Cardiac atrium fibroblast (primary cell): ENCODE measurements around the genes DSE, ROS1, DCBLD1 and CEP85L.

DNA sequence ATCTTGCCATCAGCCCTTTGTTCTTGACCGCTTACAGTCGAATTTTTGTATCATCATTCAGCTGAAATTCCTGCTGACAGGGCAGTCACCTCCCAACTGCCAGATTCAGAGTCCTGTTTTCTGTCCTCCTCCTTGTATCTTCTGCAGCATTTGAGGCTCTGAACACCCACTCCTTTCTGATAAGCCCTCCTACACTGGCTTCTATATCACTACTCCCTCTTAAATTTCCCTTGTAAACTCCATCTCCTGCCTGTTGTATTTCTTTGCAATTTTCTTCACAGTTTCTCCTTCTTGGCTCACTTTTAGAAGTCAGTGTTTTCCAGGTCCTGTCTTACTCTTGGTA lies 77.7 kb upstream of the CCN6 start:
- RAMPAGE, long total RNA = no peak

DNA sequence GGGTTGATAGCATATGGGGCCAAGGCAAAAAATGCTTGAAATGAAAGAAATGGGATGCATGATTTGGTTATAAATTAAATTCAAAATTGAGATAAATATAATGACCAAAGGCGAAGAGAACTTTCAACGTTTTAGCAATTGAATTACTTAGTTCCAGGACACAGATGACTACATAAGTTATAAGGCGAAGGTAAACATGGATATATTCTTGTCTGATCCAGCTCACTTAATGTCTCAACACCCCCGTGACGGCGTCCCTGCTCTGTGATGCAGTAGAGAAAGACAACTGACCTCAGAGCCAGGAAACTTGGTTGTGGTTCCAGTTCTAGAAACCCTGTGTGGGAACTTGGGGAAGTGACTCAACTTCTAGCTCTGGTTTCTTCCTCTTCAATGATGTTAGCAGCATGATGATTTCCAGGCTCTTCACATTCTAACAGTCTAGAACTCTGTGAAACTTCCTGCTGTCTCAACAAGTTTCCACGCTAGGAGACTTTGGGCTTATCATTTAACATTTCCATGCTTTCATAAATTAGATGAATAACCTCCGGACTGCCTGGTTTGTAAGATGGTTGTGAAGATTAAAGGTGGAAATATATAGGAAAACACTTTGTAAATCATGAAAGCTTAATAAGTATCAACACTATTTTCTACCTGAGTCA lies 18.4 kb downstream of the LAMA4 start:
- RAMPAGE, long total RNA = no peak

DNA sequence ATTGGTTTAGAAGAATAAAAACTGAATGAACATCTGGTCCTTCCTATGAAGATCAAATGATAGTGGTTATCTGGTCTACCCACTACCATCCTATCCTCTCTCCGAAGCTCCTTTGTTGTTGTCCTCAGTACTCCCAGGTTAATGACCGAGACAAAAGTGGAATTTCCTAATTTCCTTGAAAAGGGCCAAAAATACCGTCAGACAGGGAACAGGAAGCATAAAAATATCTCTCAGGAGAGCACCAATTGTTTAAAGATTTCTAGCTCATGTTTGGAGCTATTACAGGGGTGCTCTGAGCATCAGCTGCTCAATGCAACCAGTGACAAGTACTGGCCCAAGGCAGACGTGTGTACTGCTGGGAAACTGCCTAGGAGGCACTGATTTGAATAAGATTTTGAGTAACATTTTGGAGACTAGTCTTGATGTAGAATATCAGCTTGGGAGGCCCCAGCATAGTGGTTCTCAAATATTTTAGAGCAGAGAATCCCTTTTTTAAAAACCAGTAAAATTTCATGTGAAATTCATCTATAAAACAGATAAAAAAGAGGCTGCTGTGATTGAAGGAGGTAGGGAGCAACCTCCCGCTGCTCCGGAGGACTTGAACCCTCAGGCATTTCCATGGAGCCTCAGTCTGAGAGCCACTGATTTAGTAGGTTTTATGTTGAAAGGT lies 17.3 kb downstream of the LAMA4 start:
- RAMPAGE, long total RNA = no peak

- RAMPAGE, long total RNA = no peak
Measured at GRCh38 chr6:112330167-112330709, 16.9 kb upstream of the RFPL4B start.

DNA sequence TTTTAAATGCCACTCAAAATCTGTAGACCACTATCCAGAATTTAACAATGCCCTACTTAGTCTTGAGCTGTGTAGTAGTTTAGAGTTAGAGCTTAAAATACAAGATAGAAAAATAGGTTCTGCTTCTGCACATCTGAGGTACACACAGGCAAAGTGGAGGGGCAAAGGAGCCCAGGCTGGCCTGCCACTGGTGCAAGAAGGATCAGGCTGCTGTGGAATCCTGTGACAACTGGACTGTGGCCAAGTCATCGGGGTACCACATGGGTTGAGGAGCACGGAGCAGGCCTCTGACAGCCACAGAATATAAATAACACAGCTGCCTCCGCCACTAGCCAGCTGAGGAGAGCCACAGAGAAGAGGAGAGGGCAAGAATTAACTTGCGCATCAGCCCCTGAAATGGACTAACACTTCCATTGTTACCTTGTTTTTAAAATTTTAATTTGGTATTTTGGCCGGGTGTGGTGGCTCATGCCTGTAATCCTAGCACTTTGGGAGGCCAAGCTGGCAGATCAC lies 206.0 kb upstream of the MARCKS start:
- RAMPAGE, long total RNA = no peak

GRCh38 chr6:114341939-114342755 lies 676 bp downstream of the HS3ST5 start:
- RAMPAGE, long total RNA = no peak

DNA sequence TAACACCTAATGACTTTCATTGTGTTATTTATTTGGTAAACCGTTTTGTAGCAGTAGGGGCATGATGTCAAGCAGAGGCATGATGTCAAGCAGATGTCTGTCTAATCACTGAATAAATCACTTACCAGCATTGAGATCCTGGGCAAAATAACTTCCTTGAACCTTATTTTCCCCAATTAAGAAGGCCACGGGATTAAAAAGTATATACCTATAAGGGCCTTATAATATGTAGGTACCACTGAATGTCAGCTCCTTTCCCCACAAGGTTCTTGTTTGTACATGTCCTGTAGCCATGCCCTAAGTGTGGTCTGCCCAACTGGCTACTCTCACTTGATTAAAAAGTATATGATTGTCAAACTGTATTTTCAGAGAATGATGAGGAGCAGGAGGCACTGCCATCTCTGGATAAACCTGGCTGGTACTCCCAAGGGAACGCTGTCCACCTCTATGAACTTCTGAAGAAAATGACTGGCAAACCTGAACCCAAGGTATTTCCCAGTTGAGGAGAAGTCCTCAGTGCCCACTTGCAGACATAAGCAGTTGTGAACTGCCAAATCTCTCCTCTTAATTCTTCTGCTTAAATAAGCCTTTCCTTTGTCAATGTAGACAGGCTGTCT lies 17.2 kb downstream of the TSPYL4 start:
- RAMPAGE, long total RNA = no peak

DNA sequence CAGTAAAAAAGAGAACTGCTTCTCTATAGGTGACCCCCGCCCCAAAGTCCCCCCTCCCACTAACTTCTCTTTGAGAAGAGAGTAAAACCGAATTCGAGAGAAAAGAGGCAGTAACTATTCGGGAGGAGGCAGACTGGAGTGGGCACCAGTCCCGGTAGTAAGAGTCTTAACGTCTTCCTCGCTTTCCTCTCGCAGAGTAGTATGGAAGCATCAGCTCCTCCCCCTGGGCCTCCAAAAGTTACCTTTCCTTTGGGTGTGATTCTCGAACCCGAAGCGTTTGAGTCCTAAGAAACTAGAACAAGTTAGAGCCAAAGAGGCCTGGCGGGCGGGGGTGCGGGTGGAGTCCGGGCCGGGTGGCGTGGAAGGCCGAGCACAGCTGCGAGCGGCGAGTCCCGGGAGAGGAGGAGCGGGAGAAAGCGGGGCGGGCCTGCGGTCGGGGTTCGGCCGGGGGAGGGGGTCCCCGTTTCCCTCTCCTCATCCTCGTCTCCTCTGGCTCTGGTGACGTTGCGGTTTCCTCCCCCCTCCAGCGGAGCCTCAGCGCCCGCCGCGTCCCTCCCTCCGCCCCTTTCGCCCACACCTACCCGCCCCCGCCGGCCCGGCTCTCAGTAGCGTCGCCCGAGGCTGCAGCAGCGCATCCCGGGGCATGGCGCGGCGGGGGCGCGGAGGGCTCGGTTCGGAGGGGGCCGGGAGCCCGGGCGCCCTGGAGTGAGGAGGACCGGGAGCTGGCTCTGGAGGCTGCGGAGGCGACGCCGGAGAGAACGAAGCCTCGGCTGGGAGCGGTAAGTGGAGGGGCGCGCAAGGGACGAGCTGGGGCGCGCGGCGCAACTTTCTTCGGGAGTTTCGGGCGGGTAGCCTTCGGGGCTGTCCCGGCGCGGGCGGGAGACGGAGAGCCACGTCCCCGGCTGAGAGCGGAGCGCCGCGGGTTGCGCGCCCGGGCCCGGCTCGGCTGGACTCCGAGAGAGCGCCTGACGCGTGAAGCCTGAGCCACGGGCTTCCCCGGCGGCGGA lies at the start of gene DSE:
Gene DSE, plus strand, starts transcription at position 605 of the 1,007 bp plus-strand sequence.
- RAMPAGE, long total RNA = no peak

GRCh38 chr6:116557679-116558342 lies 4.3 kb downstream of the CALHM4 start:
- RAMPAGE, long total RNA = no peak

DNA sequence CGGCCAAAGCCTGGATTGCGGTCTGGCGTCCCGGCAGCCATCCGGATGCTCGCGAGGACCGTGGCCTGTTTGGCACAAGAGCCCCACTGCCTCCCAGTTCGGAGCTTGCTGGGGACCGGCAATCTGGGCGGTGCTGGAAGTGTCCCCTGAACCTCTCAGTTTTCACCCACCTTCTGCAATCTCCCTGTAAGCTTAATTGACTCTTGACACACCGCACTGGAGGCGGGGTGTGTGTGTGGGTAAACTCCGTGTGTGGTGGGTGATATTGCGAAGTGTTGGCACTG lies 816 bp downstream of the FAM162B start:
- RAMPAGE, long total RNA = no peak

DNA sequence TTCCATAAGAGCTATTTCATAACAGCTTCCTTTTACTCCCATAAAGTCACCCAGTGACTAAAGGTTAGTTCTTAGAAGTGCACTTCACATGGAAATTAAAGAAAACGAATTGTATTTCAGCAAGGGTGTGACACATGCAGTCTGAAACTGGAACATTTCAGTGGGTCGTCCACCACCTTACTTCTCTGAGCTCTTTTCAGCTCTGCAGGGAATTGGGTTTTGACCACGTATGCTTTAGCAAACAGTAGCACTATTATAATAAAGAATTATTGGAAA lies at the start of gene ROS1:
Gene ROS1, minus strand, starts transcription at position 81 of the 276 bp plus-strand sequence.
- RAMPAGE, long total RNA = no peak

DNA sequence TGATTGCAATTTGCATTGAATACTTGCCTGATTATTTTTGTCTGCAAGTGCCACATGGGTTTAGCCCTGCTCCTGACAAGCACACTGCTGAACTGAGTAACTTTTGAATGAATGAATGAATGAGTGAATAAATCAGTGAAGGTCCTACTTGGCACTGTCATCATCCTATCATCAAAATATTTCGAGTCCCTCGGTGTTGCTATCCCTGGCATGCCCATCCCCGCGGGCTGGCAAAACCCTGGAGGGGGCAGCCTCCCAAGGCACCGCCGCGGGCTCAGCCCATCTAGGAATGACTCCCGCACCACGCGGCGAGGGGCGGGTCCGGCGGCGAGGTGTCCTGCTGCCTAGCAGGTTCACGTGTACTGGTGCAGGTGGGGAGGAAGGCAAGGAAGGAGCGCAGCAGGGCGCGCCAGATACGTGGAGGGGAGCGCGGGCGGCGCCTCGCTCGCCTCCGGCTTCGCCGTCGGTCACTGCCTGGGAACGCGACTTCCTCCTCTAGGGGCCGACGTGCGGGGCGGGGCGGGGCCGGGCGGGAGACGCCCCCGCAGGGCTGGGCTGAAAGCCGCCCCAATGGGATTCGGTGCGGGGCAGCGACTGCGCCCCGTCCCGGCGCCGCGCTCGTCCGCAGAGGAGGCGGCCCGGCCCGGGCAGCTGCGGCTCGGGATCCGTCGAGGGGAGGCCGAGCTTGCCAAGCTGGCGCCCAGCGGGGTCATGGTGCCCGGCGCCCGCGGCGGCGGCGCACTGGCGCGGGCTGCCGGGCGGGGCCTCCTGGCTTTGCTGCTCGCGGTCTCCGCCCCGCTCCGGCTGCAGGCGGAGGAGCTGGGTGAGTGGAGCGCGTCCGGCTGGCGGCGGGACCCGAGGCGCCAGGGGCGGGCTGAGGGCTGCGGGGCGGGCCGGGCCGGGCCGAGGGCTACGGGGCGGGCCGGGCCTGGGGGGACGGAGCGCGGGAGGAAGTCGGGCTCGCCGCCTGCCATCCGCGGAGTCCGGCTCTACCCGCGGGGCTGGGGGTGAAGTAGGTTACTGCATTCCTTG lies at the start of gene DCBLD1:
Gene DCBLD1, plus strand, starts transcription at position 604 of the 1,032 bp plus-strand sequence.
- RAMPAGE, long total RNA = no peak

GRCh38 chr6:117544923-117545788 lies 57.2 kb downstream of the GOPC start:
- RAMPAGE, long total RNA = no peak

DNA sequence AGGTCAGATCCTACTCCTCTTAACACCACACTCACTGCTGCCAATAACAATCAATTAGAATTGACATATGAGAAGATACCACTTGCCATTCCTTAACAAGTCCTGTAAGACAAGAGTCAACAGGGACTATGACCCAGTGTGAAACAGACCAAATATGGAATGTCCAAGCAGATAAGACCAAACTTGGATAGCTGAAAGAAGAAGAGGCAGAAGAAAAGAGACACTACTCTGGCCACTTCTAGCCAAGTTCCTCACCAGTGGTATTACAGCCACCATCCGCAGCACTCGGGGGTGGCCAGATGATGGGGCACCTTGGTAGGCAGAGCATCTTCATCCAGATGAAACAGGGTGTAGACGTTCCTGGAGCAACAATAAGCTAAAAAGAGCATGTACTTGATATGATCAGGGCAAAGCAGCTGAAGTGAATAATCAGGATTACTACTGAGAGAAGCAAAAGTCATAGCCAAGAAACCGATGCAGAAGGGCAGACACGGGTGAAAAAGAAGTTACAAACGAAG lies 262.0 kb upstream of the PLN start:
- RAMPAGE, long total RNA = no peak

GRCh38 chr6:118324034-118324490 lies 224.0 kb upstream of the PLN start:
- RAMPAGE, long total RNA = no peak

DNA sequence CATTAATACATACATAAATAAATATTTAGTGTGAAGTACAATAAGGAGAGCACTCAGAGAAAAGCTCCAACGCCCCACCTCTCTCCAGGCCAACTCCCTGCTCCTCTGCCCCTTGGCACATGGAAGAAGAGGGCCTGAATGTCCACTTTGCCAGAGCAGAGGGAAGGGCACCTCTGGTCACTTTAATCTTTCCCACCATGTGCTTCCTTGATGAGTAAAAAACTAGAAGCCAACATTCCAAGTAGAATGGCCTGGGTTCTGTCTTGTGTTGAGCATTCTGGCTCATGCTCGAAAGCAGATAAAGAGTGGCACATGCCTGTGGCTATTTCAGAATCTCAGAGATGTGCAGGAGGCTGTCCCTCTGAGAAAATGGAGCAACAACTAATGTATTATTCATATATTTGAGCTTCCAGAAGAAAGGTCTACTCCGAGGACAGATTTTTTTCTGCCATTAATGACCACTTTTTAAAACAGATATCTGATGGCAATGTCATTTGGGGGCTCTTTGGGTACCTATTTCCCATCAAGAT lies 177.3 kb upstream of the PLN start:
- RAMPAGE, long total RNA = no peak

- RAMPAGE, long total RNA = no peak
Measured at GRCh38 chr6:118651405-118651880, at the start of gene CEP85L. CEP85L (minus strand) TSS chr6:118651591.

GRCh38 chr6:118705769-118706595 lies 54.6 kb upstream of the CEP85L start:
- RAMPAGE, long total RNA = no peak

- RAMPAGE, long total RNA = no peak
Measured at GRCh38 chr6:119206713-119207222, 128.3 kb upstream of the FAM184A start.

- RAMPAGE, long total RNA = no peak
Measured at GRCh38 chr6:119346382-119347071, 3.0 kb downstream of the MAN1A1 start.